Kidney (tissue), 2 donors: ENCODE data around the genes ATP13A2 and PADI6.

- PRO-cap, result no peak
- RRBS, result no CpG with 5 or more reads among the region's 11 CpGs
Measured at GRCh38 chr1:16608456-16609005, 168.0 kb downstream of the NECAP2 start.

DNA sequence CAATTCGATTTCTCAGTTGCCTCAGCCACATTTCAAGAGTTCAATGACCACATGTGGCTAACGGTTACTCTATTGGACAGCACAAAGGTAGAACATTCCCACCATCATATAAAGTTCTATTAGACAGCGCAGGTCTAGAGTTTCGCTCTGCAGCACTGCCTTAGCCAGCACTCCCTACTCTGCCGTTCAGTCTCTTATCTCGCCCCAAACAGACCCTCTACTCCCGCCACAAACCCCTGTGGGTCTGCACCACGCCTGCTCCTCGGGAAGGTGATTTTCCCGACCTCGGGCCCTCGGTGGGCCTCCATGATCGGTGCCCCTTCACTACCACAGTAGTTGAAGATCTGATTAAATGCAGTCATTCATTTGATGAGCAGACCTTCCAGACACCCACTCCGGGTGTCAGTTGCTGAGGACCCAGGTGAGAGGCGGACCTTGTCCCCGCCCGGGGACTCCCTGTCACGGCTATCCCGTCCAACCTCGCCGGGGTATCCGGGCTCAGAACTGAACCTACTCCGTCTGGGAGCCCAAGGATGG lies 203.5 kb downstream of the NECAP2 start:
- PRO-cap, result no peak
- RRBS, result no CpG with 5 or more reads among the region's 23 CpGs

DNA sequence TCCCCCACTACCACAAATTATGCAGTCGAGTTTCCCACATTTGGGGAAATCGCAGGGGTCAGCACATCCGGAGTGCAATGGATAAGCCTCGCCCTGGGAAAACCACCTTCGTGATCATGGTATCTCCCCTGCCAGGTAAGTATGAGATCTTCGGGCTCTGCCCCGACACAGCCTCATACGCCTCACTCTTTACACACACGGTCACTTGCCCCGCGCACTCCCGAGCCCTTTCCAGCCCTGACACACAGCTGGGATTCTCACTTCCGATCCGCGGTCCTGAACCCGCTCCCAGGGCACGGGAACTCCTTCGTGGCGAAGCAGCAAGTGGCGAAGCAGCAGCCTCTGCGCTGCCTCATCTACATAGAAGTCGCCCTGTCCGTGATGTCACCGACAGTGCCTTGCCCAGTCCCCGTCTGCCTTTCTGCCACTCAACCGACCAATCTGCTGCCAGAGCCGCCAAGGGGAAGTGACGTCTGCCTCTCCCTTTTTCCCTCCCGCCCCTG lies 226.3 kb downstream of the NECAP2 start:
- PRO-cap, result no peak
- RRBS, result no CpG with 5 or more reads among the region's 29 CpGs

GRCh38 chr1:16764967-16765705 lies 156.6 kb upstream of the CROCC start:
- PRO-cap, result unidirectional peak, plus-strand start at chr1:16765147
- RRBS, result 54% methylated on average over 1 of the region's 14 CpGs

DNA sequence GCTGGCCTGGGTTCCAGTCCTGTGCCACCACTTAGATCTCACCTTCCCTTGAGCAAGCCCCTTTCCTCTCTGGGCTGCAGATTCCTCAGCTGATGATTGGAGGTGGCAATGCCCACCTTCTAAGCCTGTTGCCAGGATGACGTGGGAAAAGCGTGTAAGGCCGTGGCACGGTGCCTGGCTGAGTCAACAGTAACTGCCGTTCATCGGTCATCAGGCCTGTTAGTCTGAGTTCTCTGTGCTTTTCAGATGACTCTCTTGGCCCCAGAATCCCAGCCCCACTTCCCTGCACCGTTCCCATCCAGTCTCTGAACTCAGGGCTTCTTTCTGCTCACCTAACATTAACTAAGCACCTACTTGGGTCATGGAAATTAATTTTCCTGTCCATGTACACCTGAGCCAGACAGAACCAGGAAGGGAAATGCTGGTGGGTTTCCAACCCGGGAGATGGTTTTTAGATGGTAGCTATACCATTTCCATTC lies 27.3 kb downstream of the CROCC start:
- PRO-cap, result no peak
- RRBS, result no CpG with 5 or more reads among the region's 8 CpGs

GRCh38 chr1:16951766-16952167 lies 28.7 kb downstream of the MFAP2 start:
- PRO-cap, result no peak
- RRBS, result no CpG with 5 or more reads among the region's 13 CpGs

- PRO-cap, result no peak
- RRBS, result no CpG with 5 or more reads among the region's 25 CpGs
Measured at GRCh38 chr1:16955106-16955549, 25.3 kb downstream of the MFAP2 start.

DNA sequence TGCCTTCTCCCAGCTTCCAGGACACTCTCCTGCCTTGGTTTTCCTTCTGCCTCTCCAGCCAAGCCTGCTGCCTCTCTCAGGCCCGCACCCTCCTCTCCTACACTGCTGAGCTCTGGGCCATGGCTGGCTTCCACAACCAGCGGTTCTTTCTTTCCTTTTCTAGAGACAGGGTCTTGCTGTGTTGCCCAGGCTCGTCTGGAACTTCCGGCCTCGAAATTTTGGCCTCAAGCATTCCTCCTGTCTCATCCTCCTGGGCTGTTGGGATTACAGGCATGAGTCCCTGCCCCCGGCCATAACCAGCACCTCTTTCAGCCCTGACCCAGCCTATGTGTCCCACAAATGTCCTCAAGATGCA lies 548 bp upstream of the MFAP2 start:
- PRO-cap, result no peak
- RRBS, result no CpG with 5 or more reads among the region's 6 CpGs

DNA sequence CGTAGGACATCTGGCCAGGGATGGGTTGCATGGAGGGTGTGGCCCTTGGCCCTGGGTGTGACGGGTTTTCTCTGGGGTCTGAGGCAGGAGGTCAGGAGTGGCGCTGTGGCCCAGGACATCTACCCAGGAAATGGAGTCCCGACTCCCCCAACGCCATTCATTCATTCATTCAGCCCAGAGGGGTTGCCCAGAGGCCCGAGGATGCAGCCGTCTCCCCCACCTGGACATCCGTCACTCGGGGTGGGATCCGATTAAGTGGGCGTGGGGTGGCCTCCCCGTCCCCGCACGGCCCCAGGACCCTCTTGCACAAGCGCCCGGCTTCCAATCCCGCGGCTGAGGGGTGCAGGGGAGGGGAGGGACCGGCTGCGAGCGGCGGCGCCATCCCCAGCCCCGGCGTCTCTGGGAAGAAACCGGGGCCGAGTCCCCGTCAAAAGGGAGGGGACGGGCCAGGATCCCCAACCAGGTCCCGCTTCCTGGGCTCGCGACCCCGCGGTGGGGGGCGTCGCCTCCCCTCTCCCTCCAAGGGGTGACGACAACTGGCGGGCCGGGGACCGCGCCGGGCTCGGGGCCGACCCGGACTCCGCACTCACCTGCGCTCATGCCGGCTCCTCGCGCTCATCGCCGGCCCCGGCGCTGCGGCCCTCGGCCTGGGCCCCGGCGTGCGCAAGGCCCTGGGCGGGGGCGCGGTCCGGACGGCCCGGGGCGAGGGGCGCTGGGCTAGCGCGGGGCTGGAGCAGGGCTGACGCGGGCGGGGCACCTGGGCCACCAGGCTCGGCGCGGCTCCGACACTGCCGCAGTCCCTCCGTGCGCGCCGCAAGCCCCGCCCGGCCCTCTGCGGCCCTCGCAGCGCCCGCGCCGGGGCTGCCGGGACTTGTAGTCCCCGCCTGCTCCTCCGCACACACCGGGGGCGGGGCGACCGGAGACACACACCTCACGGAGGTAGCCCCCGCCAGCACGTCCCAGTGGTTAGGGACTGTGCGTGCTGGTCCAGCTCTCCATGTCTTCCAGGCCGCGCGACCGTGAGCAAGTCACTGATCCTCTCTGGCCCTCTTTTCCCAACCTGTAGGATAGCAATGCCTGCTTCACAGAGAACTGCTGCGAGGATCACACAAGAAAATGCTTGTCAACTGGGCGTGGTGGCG lies at the start of gene ATP13A2:
Gene ATP13A2 (minus strand): TSS at position 790 of the 1,142 bp plus-strand sequence.
- PRO-cap, result unidirectional peak, minus-strand start at position 810 of the sequence
- RRBS, result 3% methylated on average over 16 of the region's 107 CpGs

DNA sequence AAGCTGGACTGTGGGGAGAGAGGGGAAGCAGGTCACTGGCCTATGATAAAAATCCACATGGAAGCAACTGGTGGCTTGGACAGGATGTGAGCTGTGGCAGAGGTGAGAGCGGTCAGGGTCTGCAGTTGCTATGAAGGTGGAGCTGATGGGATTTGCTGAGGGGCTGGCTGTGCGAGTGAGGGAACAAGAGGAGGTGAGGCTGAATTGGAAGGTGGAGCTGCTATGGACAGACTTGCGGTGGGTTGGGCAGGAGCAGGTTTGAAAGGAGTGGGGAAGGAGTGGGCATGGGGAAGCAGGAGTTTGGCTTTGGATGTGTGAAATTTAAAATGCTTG lies 11.3 kb downstream of the PADI1 start:
- PRO-cap, result no peak
- RRBS, result no CpG with 5 or more reads among the region's 3 CpGs

GRCh38 chr1:17350153-17350704 lies 21.8 kb upstream of the PADI6 start:
- PRO-cap, result no peak
- RRBS, result no CpG with 5 or more reads among the region's 10 CpGs

GRCh38 chr1:17371996-17372336 lies at the start of gene PADI6:
Gene PADI6 (plus strand): TSS chr1:17372196.
- PRO-cap, result no peak
- RRBS, result no CpG with 5 or more reads among the region's 6 CpGs

DNA sequence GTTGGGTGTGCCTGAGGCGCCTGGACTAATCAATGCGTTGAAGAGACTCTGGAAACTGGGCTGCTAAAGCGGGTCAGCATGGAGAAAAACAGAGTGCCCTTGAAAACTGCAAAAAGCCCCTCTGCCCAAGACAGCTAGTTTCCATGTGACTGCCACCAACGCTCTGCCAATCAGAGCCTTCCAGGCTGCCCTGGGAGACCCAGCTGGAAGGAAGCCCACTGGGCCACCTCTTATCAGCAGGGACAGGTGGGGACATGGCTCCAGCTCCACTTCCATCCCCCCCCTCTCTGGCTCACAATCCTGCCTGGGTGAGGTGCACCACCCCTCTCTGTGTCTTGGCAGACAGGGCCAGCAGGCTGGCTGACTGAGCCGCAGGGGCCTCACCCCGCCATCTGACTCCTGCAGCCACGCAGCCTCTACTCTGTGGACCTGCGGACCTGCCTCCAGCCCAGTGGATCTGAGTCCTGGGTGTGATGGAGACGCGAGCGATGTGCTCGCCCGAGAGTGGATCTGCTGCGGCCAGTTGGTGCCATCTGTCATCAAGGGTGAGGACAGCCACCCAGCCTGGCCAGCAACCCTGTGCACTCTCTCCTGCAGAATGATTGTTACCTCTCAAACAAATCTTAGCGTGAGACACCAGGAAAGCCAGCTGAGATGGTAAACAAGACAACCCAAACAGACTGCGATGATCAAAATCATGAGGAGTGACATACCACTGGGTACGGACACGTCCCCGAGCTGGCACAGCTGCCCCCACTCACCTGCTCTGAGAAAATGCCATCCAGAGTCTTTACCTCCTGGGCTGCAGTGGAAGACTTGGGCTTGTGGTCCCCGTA lies 30.0 kb downstream of the RCC2 start:
- PRO-cap, result no peak
- RRBS, result no CpG with 5 or more reads among the region's 20 CpGs

DNA sequence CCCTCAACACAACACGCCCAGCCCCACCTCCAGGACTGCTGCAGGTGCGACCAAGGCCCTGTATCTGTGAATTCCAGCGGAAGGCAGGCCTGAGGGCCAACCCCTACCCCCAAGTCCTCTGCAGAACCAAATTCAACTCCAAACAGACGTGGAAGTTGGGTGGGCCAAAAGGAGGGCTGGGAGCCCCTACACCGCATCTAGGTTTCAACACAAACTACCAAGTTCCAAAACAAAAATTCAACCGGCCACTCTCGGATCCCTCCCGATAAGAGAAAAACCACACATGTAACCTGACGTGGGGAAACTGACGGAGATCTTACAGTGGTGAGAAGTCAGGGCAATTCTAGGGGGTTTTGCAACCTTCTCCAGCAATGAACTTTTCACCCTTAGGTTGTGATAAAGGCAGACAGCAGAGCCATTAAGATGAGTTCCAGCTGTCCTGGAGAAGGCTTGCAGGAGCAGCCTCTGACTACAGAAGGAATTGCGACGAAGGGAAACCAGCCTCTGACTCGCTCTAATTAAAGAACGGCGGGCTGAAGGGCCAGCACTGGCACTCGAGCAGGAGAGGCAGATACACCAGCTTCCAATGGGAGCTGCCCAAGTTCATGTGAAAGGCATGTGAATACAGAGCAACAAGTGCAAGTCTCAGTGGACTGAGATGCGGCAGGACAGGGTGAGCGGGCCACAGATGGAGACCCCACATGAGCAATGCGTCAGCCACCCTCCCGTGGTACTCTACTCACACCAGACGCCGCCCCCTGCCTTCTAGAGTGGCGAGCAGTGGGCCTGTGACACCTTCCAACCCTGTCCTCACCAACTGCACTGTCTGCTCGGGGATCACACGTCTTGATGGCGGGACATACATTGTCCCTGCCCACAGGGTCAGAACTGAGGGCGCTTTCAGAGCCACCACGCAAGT lies 15.8 kb downstream of the RCC2 start:
- PRO-cap, result no peak
- RRBS, result no CpG with 5 or more reads among the region's 28 CpGs

DNA sequence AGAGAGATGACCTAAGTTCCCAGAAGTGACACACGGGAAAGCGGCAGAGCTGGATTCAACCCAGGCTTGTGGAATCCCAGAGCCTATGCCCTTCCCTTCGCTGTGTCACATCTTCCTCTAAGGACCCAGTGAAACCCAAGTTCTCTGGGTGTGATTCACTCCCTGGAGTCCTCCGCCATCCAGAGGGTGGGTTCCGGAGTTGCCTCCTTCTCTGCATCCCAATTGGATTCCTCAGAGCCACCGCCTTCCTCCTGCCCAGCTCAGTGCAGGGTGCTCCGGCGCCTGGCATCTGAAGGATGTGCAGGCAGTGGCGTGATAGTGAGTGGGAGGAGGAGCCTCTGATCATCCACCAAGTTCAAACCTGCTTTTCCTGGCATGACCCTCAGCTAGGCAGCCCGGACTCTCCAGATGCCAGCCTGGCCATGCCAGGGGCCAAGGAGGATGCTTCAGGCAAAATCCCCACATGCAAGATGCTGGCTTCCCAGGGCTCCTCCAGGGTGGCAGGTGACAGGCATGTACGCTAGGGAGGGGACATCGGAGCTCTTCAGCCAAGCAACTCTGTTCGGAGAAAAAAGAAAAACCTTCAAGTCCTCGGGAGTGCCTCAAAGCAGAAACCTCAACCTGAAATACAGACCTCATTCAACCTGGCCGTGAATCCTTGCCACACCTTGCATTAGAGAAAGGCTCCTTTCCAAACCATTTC lies 20.9 kb upstream of the RCC2 start:
- PRO-cap, result no peak
- RRBS, result 65% methylated on average over 4 of the region's 15 CpGs

DNA sequence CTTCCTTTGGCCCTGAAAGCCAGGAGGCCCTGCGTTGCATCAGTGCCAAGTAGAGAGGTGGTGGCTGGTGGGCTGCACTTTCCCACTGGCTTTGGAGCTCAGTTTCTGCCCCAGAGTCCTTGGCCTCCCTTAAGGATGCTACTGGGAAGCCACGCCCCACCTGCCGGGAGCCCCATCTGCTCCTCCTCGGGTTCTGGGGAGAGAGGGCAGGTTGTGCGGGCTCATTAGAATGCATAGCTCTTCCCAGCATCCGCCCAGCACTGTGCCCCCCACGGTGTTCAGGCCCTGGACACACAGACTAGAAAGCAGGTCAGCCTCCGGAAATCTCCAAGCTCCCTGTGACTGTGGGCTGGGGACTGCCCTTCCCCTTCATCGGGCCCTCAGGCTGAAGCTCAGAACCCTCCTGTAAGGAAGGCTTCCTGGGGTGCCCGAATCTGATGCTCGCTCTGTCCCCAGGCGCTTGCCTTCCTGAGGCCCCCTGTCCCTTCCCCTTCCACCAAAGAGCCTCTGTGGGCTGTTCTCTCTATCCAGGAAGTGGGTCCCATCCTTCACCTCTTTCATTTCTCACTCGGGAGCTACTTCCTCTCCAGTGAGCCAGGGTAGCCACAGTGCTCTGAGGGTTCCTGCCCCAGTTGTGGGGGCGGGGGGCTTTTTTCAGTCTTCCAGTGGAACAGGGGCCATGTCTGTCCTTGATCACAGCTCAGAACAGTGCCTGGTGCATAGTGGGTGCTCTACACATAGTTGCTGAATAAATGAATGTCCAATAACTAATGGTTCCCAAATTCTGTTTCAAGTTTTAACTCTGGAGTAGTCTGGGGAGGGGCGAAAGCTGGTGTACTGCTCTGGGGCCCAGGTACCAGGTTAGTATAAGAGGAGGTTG lies 1.4 kb downstream of the ARHGEF10L start:
- PRO-cap, result no peak
- RRBS, result no CpG with 5 or more reads among the region's 15 CpGs

- PRO-cap, result no peak
- RRBS, result no CpG with 5 or more reads among the region's 7 CpGs
Measured at GRCh38 chr1:17542573-17543069, 3.1 kb downstream of the ARHGEF10L start.

GRCh38 chr1:17559233-17559776 lies 19.8 kb downstream of the ARHGEF10L start:
- PRO-cap, result no peak
- RRBS, result no CpG with 5 or more reads among the region's 7 CpGs

DNA sequence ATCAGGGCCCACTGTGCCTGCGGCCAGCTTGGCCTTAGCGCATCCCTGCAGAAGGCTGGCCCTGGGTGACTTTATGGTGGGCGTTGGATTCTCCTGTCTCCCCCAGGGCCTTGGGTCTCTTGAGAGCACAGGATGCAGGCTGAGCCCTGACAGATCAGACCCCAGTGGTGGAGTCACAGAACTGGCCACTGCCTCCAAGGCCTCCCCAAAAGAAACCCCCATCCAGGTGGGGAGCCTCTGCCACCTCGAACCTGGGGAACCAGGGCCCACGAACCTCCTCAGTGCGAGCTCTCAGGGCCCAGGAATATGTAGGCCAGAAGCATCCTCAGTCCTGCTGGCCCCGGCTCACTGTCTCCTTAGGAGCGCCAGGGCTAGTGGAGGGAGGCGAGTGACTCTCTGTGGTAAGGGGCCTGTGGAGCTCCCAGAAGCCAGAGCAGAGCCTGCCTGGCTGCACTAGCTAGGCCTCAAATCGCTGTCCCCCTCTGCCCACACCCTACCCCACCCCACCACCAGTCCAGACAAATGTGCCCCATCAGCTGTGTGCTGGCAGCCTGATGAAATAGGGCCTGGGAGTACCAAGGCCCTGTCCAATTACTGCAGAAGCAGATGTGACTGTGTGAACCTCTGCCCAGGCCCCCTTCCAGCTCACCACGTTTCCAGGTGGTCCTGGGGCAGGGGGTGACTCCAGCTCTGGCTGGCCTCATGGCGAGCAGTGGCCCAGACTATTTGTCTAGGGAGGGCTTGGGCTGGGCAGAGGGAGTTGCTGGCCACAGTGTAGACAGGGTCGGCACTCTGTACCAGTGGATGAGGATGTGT lies 103.5 kb upstream of the ACTL8 start:
- PRO-cap, result no peak
- RRBS, result no CpG with 5 or more reads among the region's 13 CpGs

DNA sequence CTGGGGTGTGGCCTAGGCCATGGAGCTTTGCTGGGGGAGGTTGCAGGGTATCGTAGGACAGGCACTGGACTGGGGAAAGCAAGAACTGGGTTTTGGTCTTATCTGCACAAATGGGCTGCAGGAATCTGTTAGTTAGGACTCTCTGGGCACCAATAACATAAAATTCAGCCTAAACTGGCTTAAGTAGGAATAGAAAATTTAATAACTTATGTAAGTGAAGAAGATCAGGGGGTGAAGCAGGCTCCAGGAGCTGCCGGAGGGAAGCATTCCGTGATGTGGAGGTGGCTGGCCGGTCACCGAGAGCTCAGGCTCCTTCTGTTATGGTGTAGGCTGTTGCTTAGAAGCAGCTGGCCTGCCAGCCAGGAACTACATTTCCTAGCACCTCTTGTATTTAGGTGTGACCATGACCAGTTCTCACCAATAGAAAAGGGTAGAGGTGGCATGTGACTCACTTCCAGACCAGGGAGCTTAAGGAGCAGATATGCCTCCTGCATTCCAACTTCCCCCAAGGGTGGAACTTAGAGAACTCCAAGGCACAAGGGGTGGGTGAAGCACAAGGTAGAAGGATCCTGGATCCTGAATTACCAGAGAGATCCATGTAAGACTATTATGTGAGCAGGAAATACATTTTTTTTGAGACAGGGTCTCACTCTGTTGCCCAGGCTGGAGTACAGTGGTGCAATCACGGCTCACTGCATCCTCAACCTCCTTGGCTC lies 120.7 kb downstream of the ACTL8 start:
- PRO-cap, result no peak
- RRBS, result no CpG with 5 or more reads among the region's 6 CpGs